ENCODE measurements around a stretch of chr14.

DNA sequence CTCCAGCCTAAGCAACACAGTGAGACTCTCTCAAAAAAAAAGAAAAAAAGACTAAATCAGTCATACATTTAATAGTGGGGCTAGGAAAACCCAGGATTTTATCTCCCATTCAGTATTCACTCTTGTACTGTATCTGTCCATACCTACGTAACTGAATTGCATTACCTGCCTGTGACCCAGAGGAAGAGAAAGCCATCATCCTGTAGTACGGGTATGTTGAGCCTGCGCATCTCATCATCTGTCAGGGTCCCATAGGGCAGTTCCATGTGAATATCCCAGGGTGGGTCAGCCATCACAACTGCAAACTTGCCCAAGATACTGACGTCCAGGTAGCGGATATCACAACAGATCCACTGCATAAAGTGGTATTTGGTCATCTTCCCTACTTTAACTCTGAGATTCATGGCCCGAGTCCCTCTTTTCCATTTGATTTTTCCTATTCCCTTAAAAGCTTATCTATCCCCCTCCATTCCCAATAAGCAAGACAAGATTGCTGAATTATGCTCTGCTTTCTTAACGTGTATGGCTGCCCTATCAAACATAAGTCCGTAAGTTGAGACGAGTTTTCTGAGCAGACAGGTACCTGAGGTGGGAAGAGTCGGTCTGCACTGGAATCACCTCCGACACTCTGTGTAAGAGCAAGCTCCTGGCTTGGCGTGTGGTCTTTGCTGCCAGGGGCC is 10.7 kb downstream of the METTL3 start:
- PRO-cap: no peak
- RAMPAGE, long total RNA: no peak

GRCh38 chr14:21712013-21712580 is 38.5 kb upstream of the OR4E1 start:
- PRO-cap: no peak
- RAMPAGE, long total RNA: no peak

GRCh38 chr14:21894773-21895176 is 221.2 kb upstream of the OR4E1 start:
- PRO-cap: no peak
- RAMPAGE, long total RNA: no peak

- PRO-cap: no peak
- RAMPAGE, long total RNA: no peak
Measured at GRCh38 chr14:22339150-22339846, 249.7 kb downstream of the DAD1 start.

- PRO-cap: no peak
- RAMPAGE, long total RNA: no peak
Measured at GRCh38 chr14:22387378-22388265, 201.4 kb downstream of the DAD1 start.

DNA sequence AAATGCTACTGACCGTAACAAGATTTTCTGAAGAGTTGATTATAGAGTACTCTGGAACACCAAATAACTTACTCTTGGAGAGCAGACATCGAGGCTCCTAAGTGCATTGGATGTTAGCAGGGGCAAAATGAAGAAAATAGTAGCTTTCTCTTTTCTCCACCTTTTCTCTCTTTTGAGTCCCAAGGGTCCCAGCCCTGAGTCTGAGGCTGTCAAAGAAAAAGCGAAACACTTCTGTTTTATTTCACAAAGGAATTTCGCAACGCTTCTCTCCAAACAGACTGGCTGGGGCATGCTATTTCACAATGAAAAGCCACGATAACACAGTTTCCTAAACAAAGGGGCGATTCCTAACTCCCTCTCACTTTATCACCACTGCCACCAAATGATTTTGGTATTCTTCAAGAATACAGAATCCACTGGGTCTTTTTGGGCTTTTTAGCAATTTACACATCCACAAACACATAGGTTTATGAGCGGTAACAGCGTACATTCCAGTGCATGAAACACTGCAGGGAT is 161.3 kb downstream of the DAD1 start:
- PRO-cap: no peak
- RAMPAGE, long total RNA: no peak

GRCh38 chr14:22435243-22435502 is 153.9 kb downstream of the DAD1 start:
- PRO-cap: no peak
- RAMPAGE, long total RNA: no peak

DNA sequence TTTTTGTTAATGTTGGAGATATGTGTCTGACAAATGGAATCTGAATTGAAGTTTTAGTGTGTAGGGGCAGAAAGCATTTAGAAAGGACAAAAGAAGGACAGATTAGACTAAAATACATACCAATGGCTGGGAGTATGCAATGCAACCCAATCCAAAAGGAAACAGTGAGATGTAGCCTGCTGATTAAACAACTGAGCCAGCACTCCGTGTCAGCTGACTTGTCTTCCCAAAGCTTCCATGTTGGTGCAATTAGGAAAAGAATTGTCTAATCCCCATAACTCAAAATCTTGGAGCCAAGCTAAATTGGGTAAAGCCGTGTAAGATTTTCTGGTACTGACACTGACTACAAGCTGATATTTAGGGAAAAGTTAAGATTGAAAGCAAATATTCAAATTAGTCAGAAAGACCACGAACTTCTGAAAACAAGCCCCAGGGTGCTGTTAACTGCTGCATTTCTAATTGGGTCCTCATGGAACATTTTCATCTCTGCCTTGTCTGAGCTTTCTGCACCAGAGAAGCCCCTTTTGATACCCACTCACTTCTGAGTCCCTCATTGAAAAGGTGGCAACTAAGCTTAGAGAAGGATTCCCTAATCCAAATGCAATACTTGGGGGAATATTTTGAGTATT is 109.1 kb downstream of the DAD1 start:
- PRO-cap: no peak
- RAMPAGE, long total RNA: no peak

GRCh38 chr14:22481556-22482530 is 107.2 kb downstream of the DAD1 start:
- PRO-cap: no peak
- RAMPAGE, long total RNA: no peak

GRCh38 chr14:22487964-22488339 is 101.1 kb downstream of the DAD1 start:
- PRO-cap: no peak
- RAMPAGE, long total RNA: no peak

DNA sequence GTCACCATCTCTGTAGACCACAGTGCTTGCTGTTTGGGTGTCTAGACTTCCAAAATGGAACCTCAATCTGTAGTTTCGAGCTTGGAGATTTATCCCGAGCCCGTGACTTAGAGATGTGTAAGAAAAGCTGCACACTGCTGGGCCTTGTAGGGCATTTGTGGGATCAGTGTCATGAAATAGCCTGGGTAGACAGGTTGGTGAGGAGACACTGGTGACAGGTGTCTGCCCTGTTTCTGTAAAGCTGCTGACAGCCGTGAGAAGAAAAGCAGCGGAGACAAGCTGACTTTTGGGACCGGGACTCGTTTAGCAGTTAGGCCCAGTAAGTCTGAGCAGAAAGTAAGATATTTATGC is 95.9 kb downstream of the DAD1 start:
- PRO-cap: no peak
- RAMPAGE, long total RNA: no peak

DNA sequence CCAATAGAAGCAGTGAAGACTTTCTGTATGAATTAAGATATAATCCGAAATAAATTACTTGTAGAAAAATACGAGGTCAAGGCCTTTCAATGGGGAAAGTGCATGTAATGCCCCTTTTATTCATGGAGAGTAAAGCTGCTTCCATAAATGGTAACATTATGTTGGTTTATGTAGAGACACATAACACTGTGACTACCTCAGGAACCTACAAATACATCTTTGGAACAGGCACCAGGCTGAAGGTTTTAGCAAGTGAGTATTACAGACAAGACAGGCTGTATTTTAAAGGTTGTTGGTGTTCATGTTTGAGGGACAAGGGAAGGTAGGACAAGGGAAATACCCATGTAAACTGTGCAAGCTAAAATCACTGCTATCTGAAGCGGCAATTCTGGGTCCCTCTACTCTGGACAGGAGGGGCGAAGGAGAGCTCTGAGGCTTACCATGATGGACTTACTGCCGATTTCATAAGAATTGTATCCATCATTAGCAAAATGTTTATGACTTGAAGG is 89.5 kb downstream of the DAD1 start:
- PRO-cap: no peak
- RAMPAGE, long total RNA: no peak

DNA sequence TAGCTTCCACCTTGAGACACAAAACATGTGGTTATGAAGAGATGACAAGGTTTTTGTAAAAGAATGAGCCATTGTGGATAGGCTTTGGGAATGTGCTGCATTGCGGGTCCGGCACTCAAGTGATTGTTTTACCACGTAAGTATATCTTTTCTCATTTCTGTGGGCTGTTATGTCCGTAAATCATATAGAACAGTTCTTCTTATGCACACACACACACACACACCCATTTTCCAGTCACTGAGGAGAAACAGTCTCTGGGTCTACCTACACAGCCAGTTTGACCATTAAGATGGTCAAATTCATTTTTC is 82.5 kb downstream of the DAD1 start:
- PRO-cap: no peak
- RAMPAGE, long total RNA: no peak

GRCh38 chr14:22518042-22518649 is 70.9 kb downstream of the DAD1 start:
- PRO-cap: no peak
- RAMPAGE, long total RNA: no peak

GRCh38 chr14:22537754-22538277 is 51.2 kb downstream of the DAD1 start:
- PRO-cap: no peak
- RAMPAGE, long total RNA: no peak

GRCh38 chr14:22572362-22573239 is 16.4 kb downstream of the DAD1 start:
- PRO-cap: no peak
- RAMPAGE, long total RNA: no peak

DNA sequence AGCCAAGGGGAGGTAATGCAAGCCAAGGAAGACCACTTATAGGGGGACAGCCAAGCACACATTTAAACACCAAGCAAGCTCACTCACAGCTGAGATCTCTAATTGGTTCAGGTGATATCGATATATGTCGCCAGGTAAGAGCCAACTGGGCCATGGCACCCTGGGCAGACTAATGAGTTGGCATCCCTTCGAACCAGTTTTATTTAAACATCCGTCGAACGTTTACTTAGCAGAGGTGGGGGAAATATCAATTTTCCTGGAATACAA is 4.9 kb upstream of the SLC7A7 start:
- PRO-cap: no peak
- RAMPAGE, long total RNA: no peak

- PRO-cap: no peak
- RAMPAGE, long total RNA: no peak
Measured at GRCh38 chr14:22846367-22847585, 10.4 kb downstream of the MMP14 start.

DNA sequence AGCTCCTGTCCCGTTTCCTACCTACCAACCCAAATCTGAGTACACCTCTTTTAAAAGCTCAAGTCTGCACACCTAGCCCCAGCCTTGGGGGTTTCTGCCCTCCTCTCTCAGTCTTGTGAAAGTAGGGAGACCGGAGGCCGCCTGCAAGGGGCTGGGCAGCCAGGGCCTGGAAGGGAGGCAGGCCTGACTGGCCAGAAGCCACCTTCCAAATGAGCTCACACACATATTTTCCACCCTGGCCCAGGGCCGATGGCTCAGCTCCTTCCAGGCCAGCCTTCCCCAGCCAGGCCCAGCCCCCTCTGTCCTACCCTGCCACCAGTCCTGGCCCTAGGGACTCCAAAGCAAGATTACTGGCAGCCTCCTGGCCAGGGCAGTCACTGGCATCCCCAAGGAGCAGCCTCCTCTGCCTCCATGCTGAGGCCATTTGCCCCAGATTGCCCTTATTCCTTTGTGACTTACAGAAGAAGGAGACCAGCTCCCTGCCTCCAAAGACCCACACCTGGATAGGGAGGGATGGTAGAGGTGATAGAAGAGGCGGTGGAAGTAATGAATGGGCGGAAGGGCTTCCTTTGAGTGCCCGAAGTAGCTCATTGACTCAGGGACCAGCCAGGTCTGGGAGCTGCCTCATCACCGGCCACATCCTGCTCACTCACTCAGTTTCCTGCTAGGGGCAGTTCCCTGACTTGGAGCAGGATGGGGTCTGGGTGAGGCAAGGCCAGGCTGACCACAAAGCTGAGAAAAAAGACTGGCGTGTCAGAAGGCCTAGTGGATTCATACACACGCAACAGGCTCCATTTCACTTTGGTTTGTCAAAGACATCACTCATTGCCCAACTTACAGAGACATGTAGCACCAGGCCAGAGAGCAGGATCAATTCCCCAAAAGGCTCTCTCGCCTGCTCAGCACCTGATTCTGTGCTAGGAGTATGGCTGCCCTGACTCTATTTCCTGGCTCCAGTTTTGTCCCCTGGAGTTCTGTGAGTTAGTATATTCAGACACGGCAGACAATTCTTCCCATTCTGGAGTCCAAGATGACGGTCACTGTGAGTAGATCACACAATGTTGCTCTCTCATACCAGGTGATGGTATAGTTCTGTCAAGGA is 14.9 kb downstream of the MMP14 start:
- PRO-cap: no peak
- RAMPAGE, long total RNA: no peak

- PRO-cap: unidirectional peak, minus-strand start at chr14:22853607
- RAMPAGE, long total RNA: no peak
Measured at GRCh38 chr14:22853528-22853714, 17.0 kb downstream of the MMP14 start.